ENCODE measurements around the genes PRELP, OPTC and GOLT1A.

DNA sequence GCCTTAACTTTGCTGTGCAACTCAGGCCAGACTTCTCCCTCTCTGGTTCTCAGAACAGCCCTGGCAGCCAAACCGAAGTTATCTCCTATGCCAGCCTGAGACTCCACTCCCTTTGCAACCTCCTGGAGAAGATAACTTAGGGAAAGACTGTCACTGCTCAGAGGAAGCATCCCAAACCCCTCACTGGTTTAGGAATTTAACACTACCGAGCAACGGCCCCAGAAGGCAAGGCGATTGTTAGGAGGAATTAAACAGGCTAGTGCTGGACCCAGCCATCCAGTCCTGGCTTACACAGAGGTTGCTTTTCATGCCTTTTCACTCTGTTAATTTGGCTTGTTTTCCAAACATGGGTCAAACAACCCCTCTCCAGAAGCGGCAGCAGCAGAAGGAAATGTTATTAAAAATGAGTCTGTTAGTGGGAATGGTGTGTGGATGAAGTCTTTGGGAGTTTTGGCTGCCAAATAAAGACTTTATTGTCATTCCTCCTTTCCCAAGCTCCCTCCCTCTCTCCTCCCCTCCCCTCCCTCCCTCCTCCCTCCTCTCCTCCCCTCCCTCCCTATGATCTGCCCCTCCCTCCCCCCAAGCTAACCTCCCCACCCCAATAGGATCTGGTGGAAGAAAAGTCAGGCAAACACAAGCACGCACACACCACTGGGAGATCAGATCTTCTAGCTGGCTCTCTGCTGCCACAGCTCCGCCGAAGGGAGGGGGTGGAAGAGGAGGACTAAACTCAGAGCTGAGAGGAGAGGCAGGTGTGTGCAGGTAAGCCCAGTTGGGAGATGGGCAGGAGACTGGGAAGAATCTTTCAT lies at the start of gene PRELP:
Gene PRELP (plus strand): TSS at position 630 of the 809 bp plus-strand sequence.
- RRBS = no CpG with 5 or more reads among the region's 8 CpGs

DNA sequence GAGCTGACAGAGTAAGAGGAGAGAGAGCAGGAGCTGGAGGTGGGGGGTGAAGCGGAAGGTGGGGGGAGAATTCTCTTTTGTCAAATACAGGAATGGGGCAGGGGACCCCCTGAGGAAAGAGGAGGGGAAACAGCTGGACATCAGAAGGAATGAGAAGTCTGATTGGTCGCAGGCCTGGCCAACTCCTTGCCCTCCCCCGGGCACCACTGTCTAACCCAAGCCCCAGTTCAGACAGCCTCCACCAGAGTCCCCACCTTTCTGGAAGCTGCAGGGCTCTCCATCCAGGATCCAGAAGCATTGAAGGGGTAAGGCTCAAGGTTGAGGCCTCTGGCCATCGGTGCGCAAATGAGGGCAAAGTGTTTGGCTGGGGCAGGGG lies at the start of gene OPTC:
Gene OPTC (plus strand): TSS at position 241 of the 376 bp plus-strand sequence.
- RRBS = no CpG with 5 or more reads among the region's 5 CpGs

DNA sequence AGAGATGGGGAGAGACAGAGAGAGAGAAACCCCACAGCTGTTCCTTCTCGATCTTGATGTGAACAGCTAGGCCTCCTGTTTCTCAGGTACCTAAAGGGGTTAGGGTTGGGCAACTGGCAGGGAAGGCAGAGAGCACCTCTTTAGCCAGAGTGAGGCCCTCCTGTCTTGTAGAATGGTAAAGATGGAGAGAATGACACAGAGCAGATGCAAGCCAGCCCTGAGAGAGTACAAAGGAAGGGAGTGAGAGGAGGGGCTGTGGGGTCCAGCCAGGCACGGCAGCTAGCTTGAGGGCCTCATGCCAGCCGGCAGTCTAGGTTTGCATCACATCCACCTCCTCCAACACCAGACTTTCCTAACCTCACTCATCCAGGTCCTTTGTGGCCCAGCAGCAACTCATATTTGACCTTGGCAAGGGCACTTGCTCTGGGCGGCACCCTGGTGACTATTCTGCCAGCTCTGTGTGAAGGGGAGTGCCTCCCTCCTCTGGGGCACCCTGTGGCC lies 13.2 kb downstream of the OPTC start:
- RRBS = no CpG with 5 or more reads among the region's 4 CpGs

DNA sequence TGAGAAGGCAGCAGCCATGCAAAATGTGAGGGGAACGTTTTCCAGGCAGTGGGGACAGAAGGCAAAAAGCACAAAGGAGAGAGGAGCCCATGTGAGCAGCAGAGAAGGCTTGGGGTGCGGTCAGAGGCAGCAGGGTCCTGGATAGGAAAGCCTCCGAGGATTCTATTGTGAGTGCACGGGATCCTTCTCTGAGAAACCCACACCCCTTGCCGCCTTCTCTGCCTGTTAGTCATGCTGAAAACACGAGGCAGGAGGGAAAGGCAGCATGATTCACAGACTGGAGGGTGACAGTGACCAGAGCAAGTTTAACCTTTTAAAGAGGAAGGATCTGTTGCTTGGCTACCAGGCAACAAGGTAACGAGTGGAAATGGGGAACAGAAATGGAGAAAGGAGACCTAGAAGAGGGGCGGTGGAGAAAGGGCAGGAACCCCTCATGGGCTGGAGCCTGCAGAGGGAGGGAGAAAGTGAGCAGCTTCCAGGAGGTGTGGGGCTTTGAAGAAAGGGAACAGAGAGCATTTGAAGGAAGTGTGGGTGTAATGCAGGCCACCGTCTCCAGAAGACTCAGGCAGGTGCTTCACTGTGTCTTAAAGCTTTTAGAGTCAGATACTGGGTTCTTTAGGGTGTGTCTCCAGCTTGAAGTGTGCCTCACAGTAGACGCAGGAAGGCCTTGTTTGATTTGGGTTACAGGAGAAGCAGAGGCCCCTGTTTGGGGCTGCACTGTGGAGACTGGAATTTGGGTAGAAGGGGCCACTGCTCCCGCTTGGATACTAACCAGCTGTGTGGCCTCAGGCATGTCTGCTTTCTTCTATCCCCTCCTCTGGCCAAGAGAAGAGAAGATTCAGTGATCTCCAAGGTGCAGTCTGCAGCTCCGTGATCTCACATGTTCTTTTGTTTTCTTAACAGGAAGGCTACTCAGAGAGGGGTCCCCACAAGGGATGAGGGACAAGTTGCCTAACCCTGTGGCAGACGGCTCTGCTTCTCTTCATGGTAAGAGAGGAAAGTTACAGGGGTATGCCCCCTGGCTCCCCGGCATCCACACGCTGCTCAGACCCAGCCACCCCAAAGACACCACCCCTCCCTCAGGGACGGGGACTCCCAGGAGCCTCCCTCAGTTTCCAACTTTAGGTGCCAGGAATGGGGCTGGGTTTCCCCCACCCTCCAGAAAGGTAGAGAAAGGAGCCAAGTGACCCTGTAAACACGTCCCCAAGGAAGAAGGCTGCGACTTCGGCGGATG lies 19.2 kb downstream of the OPTC start:
- RRBS = no CpG with 5 or more reads among the region's 20 CpGs

- RRBS = no CpG with 5 or more reads among the region's 6 CpGs
Measured at GRCh38 chr1:203607101-203607764, 19.4 kb upstream of the ATP2B4 start.

- RRBS = no CpG with 5 or more reads among the region's 10 CpGs
Measured at GRCh38 chr1:203740650-203741627, 24.0 kb upstream of the LAX1 start.

- RRBS = no CpG with 5 or more reads among the region's 6 CpGs
Measured at GRCh38 chr1:203754253-203754893, 10.6 kb upstream of the LAX1 start.

- RRBS = no CpG with 5 or more reads among the region's 7 CpGs
Measured at GRCh38 chr1:203765422-203766035, 546 bp downstream of the LAX1 start.

GRCh38 chr1:204065066-204065737 lies 7.7 kb upstream of the SOX13 start:
- RRBS = no CpG with 5 or more reads among the region's 4 CpGs

DNA sequence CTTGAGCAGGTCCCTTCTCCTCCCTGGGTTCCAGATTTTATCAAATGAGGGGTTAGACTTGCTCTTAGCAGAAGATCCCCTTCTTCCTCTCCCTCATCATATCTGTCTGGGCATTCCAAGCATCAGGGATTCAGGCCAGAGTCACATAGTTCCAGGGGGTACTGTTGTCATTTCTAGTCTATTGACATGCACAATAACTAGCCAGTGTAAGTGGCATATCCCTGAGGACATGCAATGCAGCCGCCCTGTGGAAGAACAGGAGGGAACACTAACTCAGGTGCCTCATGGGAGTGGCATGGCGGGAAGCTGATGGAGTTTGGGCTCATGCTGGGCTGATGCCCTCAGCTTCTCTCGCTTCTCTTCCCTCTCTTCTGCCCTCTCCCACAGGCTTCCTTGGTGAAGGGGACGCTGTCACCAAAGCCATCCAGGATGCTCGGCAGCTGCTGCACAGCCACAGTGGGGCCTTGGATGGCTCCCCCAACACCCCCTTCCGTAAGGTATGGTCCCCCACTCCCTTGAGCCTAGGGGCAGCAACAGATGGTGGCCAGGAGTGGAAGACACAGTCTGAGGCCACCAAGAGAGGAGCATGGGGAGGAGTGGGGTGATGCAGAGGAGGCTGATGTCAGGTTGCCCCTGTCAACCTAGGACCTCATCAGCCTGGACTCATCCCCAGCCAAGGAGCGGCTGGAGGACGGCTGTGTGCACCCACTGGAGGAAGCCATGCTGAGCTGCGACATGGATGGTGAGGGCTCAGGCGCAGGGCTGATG lies 29.2 kb downstream of the ETNK2 start:
- RRBS = no CpG with 5 or more reads among the region's 10 CpGs

- RRBS = 8% methylated on average over 8 of the region's 44 CpGs
Measured at GRCh38 chr1:204213567-204214763, at the start of gene GOLT1A. Gene GOLT1A, minus strand, starts transcription at chr1:204213988.

GRCh38 chr1:204221827-204222877 lies 8.4 kb upstream of the GOLT1A start:
- RRBS = no CpG with 5 or more reads among the region's 9 CpGs

DNA sequence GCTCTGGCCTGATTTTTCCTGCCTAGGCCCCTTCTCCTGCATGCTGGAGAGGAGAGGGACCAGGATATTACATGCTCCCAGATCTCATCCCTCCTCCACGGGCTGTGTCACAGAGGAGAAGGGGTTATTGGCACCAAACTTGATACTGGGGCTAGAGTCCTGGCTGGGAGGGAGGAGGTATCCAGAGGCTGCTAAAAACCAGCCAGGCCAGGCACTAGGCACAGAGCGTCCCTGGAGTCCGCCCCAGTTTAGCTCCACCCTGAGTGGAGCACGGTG lies 42.6 kb upstream of the GOLT1A start:
- RRBS = no CpG with 5 or more reads among the region's 4 CpGs

GRCh38 chr1:204277536-204278147 lies 63.9 kb upstream of the GOLT1A start:
- RRBS = no CpG with 5 or more reads among the region's 12 CpGs

GRCh38 chr1:204284252-204284596 lies 70.4 kb upstream of the GOLT1A start:
- RRBS = no CpG with 5 or more reads among the region's 2 CpGs

- RRBS = no CpG with 5 or more reads among the region's 17 CpGs
Measured at GRCh38 chr1:204307105-204308229, 52.3 kb downstream of the PLEKHA6 start.

DNA sequence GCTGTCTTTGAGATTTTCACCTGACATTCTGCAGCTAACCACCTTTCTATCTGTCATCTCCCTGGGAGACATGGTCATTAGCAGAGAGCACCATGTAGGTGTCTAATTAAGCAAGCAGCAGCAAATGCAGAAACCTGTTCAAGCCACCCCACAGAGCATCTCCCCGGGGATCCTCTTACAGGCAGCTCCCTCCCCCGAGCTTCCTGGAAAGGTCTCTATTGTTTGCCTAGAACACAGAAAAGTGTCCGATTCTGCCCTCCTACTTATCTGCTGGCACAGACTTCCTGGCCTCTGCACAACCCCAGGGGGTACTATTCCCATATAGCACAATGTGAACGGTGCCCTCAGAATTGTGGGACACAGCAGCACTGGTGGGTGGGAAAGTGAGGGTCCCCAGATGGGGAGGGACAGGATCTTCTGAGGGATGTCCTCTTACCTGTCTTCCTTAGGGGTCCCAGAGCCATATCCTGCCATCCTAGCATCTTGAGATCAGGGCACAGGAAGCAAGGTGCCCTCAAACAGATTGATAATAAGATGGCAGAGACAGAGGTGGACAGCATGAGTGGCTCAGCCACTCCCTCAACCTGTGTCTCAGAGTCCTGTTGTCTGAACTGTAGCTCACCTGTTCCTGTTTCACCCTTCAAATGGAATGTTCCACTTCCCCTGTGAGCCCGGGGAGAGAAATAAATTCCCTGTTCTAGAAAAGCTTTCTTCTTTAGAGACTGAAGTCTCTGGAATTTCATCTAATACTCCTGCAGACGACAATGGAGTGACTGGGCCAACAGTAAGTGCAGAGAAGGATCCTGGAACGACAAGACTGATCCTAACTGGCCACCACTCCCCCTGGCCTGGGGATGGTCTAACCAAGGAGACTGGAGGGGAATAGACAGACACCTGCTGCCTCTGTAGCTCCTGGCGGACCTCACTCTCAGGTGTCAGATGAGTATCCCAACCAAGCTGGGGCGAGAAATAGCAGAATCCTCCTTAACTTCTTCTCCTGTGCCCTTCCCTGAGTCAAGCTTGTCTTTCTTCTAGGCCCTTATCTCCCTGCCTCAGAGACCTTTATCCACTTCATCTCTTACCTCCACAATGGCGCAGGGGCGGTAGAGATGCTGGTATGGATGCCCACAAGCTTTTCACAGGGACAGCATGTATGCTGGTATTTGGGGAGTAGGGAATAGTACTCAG lies 45.7 kb downstream of the PLEKHA6 start:
- RRBS = no CpG with 5 or more reads among the region's 11 CpGs

DNA sequence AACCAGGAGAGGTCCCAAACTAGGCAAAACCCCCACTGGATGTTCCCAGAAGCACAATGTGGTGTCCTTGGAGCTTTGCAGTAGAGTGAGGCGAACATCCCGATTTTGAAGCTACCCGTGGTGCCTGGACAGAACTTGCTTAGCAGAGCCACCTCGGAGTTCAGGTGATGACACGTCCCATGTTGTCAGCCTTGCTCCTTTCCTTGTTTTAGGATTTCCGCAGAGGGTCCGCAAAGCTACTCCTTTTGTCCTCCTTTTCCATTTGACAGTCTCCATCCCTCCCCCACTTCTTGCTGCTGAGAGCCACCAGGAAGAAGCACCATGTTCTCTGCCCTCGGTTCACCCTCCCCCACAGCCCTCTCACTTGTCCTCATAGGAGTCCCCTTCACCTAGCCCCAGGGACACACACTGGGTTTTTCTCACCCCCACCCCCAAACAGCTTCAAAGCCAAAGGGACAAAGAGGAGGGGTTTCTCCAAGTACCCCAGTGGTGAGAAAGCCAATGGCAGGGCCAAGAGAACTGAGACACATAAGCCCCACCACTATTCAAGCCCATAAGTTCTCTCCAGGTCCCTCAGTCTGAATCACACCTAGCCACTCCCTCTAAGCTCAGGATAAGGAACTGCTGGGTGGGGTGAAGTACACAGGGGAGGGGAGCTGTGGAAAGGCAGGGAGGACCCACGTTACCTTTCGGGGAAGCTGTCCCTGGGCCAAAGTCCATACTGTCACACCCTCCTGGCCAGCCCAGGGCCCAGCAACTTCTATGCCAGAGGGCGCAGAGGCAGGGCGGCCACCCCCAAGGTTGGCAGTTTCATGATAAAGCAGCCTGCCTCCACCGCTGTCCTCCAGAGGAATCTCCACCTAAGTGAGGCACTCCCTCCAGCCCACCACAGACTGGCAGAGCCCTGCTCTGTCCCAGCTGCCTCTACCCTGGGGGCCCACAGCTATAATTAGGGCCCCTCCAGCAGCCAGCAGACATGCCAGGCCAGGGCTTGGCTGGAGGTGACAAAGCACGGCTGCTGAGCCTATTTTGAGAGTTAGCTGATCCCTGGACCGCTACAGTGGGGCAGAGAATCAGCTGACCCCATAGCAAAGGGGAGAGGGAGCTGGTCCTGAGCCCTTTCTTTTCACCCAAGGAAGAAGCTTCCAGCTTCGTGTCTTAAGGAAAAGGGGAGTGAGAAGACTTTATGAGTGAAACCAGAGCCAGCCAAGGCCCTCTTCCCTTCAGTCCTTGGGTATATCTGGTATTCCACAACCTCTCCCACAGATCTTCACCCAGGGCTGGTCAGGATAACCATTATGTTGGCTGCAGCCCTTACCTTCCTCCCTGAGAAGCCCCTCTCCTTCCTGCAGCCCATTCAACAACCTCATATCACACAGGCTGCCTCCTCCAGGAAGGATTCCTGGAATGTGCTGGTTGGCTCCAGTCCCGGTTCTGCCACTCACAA lies 39.1 kb upstream of the PPP1R15B start:
- RRBS = no CpG with 5 or more reads among the region's 17 CpGs

GRCh38 chr1:204451615-204452176 lies 40.1 kb upstream of the PPP1R15B start:
- RRBS = no CpG with 5 or more reads among the region's 7 CpGs

DNA sequence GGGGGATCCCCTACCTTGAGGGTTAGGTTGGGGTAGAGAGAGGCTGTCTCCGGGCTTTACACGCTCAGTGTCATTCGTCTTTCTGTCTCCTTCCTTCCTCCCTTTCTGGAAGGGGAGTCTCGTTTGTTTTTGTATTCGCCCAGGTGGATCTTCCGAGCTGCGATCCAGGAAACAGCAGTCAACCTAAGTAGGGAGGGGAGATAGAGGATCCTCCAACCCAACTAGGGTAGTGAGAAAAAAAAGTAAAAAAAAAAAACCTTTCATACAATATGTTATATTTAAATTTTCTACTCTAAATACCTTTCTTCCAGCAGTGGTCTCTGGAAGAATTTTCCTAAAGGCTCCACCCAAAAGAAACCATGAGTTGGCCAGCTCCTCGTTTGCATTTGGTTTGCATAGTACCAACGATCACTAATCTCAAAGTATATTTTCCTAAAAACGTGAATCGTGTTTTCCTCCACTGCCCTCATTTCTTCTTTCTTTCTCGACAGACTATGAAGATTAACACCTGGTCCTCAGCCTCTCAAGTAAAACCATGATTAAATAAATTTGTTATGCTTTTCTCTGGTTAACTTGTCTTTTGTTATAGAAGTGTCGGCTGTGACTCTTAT lies 661 bp upstream of the PIK3C2B start:
- RRBS = no CpG with 5 or more reads among the region's 13 CpGs